Measurements from ENCODE around the gene GTF2F2.

- RRBS: no CpG with 5 or more reads among the region's 46 CpGs
Observed at GRCh38 chr13:44142190-44142953, 18.7 kb downstream of the SMIM2 start.

GRCh38 chr13:44143128-44143808 lies 17.8 kb downstream of the SMIM2 start:
- RRBS: no CpG with 5 or more reads among the region's 3 CpGs

DNA sequence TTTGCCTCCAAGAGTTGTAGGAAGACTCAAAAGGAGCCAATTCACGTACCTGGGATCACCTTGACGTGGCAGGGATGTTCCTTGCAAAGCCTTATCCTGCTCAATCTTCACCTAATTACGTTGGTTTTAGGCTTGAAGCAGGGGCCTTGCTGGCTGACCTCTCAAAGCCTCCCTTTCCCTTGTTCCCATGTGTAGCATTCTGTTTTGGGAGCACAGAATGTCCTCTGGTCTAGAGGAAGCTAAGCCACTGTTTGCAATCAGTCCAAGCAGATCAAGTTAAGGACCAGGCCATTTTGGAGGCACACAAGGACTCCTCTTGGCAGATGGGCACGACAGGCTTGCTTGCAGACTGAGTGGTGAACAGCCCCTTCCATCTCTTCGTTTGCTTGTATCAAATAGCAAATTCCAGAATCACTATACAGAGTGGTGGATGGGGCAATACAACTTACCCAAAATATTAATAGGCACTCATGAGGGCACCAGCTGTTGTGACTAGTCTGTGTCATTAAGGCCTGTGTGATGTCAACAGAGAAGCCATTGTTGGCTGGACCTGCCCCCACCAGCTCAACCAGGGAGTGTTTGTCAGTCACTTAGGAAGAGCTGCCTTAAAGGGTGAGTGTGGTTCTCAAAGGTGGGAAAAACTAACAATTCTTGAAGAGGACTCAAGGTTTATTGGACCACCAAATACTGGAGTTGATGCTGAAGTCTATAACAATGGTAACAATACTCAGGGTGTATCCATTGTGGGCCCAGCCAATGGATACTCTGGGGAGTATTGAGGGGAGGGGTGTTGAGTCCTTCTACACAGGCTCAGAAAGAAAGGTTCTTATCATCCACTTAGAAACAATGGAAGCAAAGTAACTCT lies 2.9 kb downstream of the SMIM2 start:
- RRBS: no CpG with 5 or more reads among the region's 5 CpGs

GRCh38 chr13:44267802-44268583 lies 105.6 kb upstream of the SERP2 start:
- RRBS: no CpG with 5 or more reads among the region's 6 CpGs

DNA sequence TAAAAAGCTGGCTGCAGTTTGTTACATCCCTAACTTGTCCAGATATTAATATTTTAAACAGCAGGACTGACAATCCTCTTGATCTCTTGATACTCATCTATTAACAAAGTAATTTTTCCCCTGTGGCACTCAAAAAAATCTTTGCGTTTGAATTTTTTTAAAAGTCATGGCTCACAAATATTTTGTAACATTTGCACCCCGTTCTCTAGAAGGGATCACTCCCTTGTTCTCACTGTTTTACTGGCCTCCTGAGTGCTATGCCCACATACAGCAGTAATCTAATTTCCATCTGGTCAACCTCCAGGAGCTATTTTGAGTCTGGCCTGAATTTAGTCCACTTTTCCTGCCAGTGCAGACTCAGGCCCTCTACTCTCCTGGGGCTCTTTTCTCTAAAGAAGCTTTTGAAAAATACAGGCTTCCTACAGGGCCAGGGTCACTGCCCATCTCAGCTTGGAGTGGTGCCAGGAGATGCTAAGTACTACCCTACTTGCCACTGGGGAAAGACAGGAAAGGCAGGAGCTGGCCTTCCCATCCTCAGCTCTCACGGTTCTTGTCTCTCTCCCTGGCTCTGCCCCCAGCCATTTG lies 101.8 kb upstream of the SERP2 start:
- RRBS: no CpG with 5 or more reads among the region's 3 CpGs

DNA sequence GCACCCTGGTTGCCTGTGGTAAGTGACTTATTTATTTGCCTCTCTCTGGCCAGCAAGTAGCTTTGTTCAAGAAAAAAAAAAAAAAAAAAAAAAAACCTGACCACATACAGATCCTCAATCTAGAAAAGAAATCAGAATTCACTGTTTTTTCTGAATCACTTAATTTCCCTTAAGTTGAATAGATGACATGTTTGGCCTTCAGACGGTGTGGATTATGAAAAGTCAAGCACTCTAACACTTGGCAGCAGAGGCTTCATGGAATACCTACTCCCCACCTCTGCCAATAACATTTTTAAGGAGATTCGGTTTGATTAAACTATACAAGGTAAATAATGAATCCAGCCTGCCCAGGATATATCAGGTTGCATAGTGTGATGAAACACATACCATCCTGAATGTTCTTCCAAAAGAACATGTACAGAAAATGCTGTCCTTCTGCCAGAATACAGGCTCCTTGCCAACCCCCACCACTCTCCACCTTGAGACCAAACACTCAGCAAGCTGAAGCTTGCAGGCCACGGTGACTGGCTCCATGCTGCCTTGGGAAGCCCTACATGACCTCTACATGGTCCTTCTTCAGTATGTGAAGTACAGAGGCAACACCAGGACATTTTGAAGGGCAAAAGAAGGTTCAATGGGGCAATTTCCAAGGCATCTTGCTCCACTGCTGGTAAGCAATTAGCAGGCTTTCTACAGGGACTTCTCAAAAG lies 62.7 kb upstream of the SERP2 start:
- RRBS: no CpG with 5 or more reads among the region's 3 CpGs

- RRBS: no CpG with 5 or more reads among the region's 4 CpGs
Observed at GRCh38 chr13:44368364-44368563, 5.4 kb upstream of the SERP2 start.

- RRBS: 2% methylated on average over 9 of the region's 39 CpGs
Observed at GRCh38 chr13:44576879-44577209, 714 bp upstream of the TSC22D1 start.

GRCh38 chr13:44578011-44578538 lies 1.9 kb upstream of the TSC22D1 start:
- RRBS: 4% methylated on average over 9 of the region's 20 CpGs

DNA sequence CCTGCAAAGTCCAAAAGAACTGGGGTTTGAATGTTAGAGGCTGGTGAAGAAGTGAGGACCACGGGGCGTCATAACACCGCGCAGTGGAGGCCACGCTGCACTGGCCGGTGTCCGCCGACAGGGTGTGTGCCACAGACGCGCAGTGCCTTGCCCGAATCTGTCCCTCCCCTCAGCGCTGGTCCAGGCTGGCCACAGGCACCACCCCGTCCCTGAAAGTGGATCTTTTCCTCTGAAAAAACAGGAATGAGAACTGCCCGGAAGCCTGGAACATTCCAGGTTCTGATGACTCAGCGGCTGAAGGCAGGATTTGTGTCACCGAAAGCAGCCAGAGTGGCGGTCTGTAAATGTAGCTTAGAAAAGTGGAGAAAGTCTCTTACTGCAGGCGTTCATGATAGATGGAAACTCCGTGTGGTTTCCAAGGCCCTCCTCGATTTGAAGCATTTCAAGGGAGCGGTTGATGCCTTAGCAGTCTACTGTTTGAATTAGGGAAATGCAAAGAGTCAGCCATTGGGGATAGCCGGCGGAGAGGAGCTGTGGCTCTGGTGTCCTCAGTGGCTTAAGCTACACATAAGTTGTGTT lies 70.9 kb downstream of the NUFIP1 start:
- RRBS: no CpG with 5 or more reads among the region's 23 CpGs

DNA sequence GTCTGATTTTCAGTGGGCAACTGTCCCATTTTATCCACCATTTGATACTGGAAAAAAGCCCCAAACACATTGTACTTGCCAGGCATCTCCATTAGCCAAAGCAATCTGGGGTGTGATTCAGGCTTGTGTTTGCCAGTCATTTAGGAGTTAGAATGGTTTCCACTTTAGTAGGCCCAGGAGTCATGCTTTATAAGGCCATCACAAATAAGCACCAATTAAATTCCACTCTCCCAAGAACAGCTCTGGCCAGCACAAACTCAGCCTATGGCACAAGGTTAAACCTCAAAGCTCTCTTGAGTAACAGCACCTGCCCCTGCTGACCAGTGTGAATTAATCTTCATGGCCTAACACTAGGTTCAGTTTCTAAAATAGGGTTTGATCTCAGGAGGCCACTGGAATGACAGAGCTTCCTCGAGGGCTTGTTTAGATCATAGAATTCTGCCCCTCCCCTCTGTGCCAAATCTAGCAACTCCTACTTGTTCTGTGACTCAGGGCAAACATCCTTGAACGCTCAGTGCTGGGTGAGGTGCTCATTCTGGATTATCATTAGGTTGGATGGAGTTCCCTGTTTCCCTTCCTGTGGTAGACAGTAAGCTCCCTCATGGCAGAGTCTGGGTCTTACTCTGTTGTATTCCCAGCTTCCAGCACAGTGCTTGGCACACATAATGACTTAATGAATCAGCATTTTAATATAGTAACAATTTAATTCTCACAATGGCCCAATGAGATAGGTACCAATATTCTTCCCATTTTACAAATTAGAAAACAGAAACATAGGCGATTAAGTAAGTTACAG lies 66.9 kb downstream of the NUFIP1 start:
- RRBS: no CpG with 5 or more reads among the region's 3 CpGs

GRCh38 chr13:44979020-44979341 lies 10.3 kb downstream of the NUFIP1 start:
- RRBS: no CpG with 5 or more reads among the region's 2 CpGs

- RRBS: 2% methylated on average over 16 of the region's 54 CpGs
Observed at GRCh38 chr13:45120098-45121130, at the start of gene GTF2F2. Gene GTF2F2, plus strand, starts transcription at chr13:45120510.

DNA sequence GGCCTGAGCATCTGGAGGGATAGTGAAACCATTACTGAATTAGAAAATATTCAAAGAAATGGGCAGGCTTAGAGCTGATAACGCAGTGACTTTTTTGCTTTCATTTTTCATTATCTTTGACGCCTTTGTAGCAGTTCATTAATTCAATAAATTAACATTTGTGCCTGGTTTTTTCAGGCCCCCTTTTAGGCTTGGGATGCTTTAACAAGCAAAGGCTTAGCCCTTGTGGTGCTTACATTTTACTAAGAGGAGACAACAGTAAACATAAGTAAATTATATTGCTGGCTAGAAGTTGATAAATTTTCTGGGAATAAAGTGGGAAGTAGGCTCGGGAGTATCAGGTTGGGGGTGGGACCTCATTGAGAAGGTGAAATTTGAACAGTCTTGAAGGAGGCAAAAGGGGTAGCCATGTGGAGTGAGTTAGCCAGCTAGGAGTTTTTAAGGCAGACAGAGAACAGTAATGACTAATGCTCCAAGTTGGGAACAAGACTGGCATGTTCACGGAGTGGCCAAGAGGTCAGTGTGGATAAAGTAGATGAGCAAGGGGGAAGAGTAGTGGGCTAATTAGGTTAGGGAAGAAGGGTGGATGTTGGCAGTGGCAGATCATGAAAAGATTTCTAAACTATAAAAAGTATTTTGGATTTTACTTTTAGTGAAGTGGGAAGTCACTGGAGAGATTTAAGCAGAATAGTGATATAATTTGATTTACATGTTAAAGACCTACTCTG lies 36.6 kb downstream of the GTF2F2 start:
- RRBS: no CpG with 5 or more reads among the region's 4 CpGs

- RRBS: no CpG with 5 or more reads among the region's 4 CpGs
Observed at GRCh38 chr13:45219146-45219628, 18.3 kb upstream of the KCTD4 start.

- RRBS: no CpG with 5 or more reads among the region's 5 CpGs
Observed at GRCh38 chr13:45219818-45220150, 18.9 kb upstream of the KCTD4 start.

GRCh38 chr13:45332798-45333699 lies 7.9 kb downstream of the TPT1 start:
- RRBS: no CpG with 5 or more reads among the region's 4 CpGs

GRCh38 chr13:45335715-45336757 lies 4.9 kb downstream of the TPT1 start:
- RRBS: no CpG with 5 or more reads among the region's 11 CpGs

- RRBS: no CpG with 5 or more reads among the region's 9 CpGs
Observed at GRCh38 chr13:45368491-45369137, 27.6 kb upstream of the TPT1 start.

All from GM19239 (cell line).